ENCODE measurements around the gene ATP1A1.

DNA sequence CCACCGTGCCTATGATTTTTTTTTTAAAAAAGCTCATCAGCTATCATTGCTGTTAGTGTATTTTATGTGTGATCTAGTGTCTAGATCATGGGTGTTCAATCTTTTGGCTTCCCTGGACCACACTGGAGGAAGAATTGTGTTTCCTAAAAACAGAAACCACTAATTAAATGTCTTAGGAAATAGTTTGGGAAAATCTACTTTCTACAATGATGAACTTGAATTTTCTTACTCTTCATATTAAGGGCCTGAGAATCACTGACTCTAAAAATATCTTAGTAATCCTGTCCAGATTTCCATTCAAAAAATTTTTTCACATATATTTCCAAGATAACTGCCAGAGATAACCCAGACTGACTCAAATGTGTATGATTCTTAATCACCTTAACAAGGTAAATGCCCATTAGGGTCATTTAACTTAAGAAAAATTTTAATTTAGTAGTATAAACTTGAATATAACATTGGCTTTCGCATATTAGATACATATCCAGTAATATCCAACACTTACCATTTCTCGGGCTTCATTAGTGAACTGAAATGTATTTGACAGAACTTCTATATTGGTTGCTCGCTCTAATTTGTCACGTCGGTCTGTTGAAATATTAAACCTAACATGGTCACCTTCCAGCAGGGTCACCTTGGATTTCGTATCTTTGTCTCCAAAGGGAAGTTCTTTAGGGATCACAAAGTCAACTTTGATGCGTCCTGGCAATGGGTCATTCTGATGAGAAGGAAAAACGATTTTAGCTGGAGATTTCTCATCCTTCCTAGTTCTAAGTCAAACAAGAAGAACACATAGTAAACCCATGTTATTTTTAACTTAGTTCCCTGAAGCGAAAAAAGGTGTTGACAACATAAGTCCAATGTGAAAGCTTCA is 15.8 kb upstream of the NRAS start:
- RRBS, result no CpG with 5 or more reads among the region's 10 CpGs

DNA sequence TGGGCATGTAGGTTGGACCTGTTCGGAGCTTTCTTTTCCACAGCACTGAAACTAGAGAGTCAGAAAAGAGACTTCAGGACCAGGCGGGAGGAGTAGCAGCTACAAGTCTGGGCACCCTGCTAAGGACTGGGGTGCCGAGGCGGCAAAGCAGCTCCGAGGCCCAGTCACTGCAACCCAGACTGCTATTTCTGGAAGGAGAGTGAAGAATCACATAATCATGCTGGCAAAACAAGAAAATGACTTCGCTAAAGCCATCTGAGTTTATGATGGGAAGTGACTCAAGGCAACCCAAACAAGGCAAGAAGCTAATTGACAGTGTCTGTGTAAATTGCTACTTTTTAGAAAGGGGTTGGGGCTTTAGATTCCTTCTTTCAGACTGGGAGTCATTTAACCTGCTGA is 27.9 kb downstream of the TSHB start:
- RRBS, result no CpG with 5 or more reads among the region's 6 CpGs

- RRBS, result no CpG with 5 or more reads among the region's 2 CpGs
These were observed 8.9 kb upstream of the TSPAN2 start for GRCh38 chr1:115098133-115098754.

DNA sequence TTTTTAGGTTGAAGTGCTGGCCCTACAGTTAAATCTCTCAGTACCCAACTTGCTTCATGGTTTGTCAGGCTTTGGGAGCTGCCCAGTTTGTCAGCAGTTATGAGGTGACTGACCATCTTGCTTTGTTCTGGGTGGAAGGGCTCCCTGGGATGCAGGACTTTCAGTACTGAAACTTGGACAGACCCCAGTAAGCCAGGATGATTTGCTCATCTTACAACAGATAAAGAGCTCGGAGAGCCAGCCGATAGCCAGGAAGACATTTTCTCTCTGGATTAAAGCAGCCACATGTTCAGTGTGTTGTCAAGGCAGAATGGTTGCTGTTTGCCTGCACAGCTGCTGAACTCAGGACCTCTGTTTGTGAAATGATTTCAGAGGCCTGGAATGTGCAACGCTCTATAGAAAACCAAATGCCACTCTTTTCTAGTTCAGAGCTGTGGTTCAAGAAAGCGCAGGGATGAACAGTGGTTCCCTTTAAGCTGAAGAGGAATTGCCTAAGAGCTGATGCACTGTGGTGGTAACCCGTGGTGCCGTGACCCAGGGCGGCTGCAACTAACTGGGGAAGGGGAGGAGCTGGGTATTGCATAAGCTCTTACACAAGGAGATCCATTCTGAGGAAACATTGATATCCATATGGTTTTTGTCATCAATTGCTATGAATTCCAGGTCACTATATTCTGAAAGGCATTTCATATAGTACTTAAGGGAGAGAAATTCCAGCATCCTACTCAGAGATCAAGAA is 40.7 kb downstream of the CASQ2 start:
- RRBS, result no CpG with 5 or more reads among the region's 7 CpGs

DNA sequence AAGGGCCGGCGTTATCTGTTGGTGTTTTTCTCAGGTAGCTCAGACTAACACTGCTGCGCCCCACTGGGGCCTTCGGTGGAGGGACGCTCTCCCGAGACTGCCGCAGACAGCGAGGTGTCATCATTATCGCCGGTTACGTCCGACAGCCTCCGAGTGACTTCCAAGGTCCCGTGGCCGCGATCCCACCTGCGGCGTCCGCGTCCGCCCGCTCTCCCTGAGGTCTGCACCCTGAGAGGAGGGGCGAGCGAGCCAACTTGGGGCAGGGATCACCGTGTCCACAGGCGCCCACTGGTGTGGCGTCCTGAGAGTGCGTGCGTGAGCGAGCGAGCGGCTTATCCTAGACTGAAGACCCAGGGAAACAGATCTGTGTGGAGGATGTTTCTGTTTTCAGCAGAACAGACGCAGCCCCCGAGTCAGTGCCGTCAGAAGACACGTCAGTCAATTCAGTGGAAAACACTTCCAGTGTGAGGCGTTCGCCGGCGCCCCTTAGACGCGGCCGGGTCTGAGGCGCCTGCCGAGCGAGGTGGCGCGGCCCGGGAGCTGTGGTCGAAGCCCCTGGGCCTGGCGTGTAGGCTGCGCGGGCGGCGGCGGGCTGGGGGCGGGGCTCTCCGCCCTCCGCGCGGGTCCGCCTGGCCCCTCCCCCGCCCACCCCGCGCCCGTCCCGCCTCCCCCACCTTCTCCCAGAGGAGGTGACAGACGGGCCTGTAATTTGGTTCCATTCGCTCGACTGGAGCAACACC is 12.6 kb downstream of the NHLH2 start:
- RRBS, result 83% methylated on average over 7 of the region's 70 CpGs

- RRBS, result no CpG with 5 or more reads among the region's 5 CpGs
These were observed 47.3 kb downstream of the SLC22A15 start for GRCh38 chr1:116023312-116024280.

GRCh38 chr1:116122828-116123435 is 11.7 kb downstream of the MAB21L3 start:
- RRBS, result no CpG with 5 or more reads among the region's 5 CpGs

DNA sequence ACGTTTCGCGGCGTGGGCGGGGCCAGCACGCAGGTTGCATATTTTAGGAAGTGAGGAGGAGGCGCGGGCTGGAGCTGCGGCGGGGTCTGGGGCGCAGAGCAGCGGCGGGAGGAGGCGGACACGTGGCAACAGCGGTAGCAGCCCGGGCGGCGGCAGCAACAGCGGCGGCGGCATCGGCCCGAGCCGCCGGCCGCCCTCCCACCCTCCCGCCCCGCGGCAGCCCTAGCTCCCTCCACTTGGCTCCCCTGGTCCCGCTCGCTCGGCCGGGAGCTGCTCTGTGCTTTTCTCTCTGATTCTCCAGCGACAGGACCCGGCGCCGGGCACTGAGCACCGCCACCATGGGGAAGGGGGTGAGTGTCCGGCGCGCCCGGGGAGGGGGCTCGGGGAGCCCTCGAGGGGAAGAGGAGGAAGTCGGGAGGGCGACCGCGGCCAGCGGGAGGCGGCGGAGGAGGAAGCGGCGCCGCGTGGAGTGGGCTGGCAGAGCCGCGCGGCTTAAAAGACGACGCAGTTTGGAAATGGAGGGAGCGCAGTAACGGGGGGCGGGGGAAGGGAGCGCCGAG is at the start of gene ATP1A1:
TSS of gene ATP1A1 (plus strand) at position 71 of the 560 bp plus-strand sequence.
- RRBS, result 4% methylated on average over 18 of the region's 66 CpGs

DNA sequence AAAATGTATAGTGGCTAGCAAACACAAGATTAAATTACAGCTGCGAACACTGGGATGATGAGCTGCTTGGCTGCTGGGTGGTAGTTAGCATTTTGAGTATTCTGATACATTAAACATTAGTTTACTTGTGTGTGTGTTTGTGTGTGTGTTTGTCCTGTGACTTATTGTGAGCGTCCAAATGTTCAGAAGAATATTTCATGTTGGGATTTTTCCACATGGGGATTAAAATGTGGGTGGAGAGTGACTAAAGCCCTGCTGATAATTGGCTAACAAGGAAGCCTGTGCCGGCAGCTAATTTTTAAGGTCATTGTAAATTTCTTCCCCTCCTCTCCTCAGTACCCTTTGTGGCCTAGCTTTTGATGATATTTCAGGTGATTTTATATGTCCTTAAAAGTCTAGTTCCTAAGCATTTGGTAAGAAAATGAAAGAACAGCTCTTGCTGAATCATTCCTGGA is 2.5 kb downstream of the ATP1A1 start:
- RRBS, result no CpG with 5 or more reads among the region's 3 CpGs

GRCh38 chr1:116380845-116381317 is 7.8 kb downstream of the ATP1A1 start:
- RRBS, result no CpG with 5 or more reads among the region's 6 CpGs

GRCh38 chr1:116383857-116384309 is 10.8 kb downstream of the ATP1A1 start:
- RRBS, result no CpG with 5 or more reads among the region's 2 CpGs

- RRBS, result no CpG with 5 or more reads among the region's 12 CpGs
These were observed 25.6 kb downstream of the ATP1A1 start for GRCh38 chr1:116398451-116399247.

- RRBS, result no CpG with 5 or more reads among the region's 10 CpGs
These were observed 27.7 kb downstream of the ATP1A1 start for GRCh38 chr1:116400588-116401297.

GRCh38 chr1:116489030-116489857 is 81.6 kb downstream of the CD58 start:
- RRBS, result no CpG with 5 or more reads among the region's 5 CpGs

- RRBS, result 96% methylated on average over 3 of the region's 23 CpGs
These were observed 38.9 kb downstream of the CD58 start for GRCh38 chr1:116531759-116532529.

GRCh38 chr1:116568846-116569372 is 1.9 kb downstream of the CD58 start:
- RRBS, result no CpG with 5 or more reads among the region's 2 CpGs

DNA sequence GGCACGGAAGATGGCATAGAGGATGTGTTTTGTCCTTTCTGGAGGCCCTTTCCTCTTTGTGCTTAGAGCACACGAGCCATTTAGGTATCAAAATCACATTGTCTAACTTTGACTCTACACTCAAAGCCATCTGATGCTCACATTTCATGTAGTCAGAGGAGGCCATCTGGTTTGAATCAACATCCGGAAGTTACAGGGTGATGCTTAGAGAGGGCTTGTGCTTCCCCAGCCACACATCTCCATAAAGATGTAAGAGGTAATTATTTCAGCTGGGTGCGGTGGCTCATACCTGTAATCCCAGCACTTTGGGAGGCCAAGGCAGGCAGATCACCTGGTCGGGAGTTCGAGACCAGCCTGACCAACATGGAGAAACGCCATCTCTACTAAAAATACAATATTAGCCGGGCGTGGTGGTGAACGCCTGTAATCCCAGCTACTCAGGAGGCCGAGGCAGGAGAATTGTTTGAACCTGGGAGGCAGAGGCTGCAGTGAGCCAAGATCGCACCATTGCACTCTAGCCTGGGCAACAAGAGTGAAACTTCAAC is 12.9 kb downstream of the CD2 start:
- RRBS, result no CpG with 5 or more reads among the region's 12 CpGs

- RRBS, result no CpG with 5 or more reads among the region's 2 CpGs
These were observed 70.6 kb downstream of the CD2 start for GRCh38 chr1:116824927-116825157.

DNA sequence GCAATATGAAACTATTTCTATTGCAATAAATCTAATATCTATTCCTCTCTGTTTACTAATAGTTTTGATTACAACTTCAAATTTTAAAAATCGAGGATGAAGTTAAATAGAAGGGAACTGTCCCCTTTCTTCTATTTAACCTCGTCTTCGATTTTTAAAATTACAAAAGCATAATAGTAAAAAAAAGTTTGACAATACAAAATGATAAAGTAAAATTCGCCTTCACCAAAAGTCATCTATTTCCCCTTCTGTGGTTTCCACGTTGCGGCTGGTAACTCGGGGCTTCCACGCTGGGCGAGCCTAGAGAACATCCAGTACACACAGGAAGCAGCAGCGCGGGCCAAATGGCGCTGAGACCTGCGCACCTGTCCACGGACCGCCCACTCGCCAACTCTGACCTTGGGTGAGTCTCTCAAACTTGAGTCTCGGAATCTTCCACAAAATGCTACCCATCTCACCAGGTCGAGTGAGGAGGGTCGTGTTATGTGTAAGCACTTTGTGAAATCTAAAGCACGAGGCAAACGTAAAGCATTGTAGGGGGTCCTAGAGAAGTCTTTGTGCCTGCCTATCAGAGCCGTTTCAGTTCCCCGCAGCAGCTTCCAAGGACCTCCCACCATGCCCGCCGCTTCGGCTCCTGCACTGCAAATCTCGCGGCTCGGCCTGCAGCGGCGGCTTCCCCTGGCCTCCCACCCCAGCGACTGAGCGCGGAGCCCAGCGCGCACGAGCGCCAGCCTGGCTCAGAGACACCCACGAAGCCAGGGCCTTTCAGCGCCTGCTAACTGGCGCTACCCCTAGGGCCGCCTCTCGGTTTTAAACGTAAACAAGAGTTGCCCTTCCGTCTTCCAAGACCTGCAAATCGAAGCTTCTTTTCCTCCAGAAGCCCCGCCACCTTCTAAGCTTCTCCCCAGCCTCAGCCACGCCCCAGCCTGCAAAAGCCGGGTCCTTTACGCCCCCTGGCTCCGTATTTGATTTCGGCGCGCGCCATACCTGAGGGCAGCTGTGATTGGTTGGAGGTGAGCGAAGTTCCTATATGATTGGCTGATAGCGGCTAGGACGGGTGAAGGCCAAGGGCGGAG is 641 bp upstream of the TTF2 start:
- RRBS, result no CpG with 5 or more reads among the region's 59 CpGs

GRCh38 chr1:117120583-117121235 is 840 bp downstream of the TRIM45 start:
- RRBS, result no CpG with 5 or more reads among the region's 12 CpGs

Measured in PFSK-1 (cell line).